Mucosa of descending colon (tissue), 1 donor: ENCODE measurements around the genes SPATA7 and ZC3H14.

DNA sequence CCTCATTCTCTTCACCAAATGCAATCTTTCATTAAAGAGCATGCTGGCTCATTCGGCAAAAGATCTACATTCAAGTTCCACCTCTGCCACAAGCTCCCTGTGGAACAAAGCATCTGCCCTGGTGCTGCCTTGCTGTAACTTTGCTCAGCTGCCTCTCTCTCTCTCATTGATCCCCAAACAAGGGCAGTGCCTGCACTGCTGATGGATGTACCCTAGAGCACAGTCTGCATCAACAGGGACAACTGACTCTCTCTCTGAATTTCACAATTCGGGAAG, 174.0 kb upstream of the DIO2 start:
- PRO-cap, result no peak

GRCh38 chr14:80831027-80831510, 110.5 kb downstream of the CEP128 start:
- PRO-cap, result no peak

GRCh38 chr14:81026368-81026719, 70.9 kb downstream of the TSHR start:
- PRO-cap, result no peak

- PRO-cap, result no peak
Observed at GRCh38 chr14:81166118-81166545, 54.6 kb downstream of the GTF2A1 start.

DNA sequence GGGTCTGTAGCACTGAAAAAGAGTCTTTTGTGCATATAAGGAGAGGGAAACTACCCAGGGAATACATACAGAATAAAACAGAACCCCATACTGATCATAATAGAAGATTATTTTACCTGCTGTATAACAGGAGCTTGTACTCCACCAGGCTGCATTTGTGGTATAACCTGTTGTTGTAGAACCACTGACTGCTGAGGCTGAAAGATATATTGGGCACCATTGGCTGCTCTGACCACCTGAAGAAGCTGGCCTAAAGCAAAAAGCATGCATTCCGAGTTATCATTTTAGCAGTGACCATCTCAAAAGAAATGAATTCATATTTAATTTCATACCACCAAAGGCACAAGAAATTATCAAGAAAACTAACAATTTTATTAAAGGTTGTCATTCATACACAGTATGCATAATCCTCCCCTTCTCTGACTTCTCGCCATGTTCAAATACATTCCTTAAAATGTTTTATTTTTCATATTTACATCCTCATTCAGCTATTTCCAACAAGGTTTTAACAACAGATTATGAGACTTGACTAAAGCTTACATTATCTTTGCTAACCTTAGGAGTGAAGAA, 24.7 kb downstream of the GTF2A1 start:
- PRO-cap, result no peak

DNA sequence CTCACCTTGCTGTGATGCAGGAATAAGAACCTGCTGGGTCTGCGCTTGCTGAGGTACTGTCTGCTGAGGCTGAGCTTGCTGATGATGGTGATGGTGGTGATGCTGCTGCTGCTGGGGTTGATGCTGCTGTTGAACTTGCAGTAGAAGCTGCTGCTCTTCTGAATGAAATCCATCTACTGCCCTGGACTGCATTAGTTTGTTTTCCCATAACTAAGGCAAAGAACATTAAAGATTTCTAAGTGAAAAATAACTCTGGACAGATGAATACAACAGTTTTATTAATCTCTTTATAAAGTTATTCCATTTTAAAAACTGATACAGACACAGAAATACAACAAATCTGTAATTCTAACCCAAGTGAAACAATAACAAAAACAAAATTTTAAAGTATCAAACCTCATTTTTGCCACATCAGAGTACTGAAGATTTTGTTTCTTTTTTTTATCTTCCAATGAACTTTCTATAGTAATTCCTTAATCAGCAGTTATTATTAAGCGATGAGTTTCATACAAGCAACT, 16.8 kb downstream of the GTF2A1 start:
- PRO-cap, result no peak

DNA sequence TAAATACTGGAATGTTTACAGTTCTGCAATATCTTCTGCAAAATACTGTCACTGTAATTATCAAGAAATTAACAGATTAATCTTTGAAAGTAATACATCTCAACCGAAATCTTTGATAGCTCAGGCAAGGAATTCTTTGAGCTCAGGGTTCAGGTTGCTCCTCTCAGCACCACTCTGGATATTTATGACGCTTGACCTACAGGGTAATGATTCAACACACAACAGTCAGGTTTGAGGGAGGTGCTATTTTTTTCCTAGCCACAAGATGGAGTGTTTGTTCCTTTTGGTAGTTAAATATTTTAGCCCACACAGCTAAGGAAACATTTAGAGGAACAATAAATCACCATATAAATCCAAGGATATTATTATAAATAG, 48.6 kb upstream of the GTF2A1 start:
- PRO-cap, result no peak

- PRO-cap, result no peak
Observed at GRCh38 chr14:83018107-83018415, 1484.4 kb upstream of the SEL1L start.

DNA sequence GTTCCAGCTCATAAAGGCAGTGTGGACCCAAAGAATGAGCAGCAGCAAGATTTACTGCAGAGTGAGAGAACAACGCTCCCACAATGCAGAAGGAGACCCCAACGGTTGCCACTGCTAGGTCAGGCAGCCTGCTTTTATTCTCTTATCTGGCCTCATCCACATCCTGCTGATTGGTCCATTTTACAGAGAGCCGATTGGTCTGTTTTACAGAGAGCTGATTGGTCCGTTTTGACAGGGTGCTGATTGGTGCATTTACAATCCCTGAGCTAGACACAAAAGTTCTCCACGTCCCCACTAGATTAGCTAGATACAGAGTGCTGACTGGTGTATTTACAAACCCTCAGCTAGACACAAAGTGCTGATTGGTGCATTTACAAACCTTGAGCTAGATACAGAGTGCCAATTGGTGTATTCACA, 1088.1 kb downstream of the GALC start:
- PRO-cap, result no peak

DNA sequence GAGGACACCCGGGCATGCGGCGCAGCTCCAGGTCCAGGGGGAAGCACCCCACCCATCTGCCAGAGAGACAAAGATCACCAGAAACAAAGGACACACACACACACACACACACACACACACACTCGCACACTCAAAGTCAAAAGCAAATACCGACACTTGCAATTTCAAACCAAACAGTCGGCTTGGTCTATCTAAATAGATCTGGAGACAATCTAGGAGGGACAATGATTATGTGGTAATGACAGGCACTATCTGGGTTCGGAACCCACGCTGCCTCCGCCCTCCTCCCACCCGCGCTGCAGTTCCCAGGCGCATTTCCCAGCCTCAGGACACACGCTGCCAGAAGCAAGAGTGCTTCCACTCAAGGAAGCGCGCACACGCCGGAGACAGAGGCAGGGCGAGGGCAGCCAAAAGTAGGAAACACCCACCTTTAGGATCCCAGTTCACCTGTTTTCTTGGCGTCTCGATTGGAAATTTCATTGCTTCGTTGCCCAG, 703 bp downstream of the KCNK10 start:
- PRO-cap, result no peak

DNA sequence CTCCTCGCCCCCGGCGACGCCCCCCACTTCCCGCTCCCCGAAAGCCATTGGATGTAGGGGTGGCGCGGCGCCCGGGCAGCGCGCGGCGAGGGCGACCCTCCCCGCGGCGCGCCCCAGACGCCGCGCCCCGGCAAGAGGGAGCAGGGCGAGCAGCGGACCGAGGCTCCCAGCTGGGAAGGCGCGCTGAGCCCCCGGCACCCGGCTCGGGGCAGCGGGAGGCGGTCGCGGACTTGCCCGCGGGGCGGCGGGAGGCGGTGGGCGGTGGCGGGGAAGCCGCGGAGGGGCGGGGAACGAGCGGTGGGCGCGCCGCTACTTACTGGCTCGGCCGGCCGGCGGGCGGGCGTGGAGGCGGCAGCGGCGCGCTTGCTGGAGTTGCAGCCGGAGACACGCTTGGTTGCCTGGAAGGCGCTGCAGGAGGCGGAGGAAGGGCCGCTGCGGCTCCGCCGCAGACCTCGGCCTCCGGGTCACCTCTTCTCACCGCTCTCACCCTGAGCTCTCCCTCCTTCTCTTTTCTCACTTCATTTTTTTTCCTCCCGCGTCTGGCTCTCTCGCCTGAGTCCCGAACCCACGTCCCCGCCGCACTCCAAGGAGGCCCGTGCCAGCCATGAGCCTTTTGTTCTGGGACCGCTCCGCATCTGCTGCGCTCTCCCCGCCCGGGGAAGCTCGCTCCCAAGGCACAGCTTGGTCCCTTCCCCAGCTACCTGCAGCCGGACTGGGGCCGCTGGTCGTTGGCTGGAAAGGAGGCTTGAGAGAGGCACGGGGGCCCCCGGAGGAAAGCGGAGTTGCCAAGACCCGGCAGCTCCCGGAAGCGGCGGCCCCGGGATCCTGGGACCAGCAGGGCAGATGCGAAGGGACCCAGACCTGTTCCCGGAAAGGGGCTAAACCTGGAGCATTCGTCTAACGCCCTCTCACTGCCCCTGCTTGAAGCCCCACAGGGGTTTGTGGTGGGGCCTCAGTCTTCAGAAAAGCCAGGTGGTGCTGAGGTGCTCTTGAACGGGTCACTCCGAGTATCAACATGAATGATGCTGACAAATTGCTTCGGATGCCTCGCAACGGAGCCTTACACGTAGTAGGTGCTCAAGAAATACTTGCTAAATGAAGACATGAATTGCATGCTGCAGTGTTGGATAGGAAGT, 629 bp upstream of the KCNK10 start:
- PRO-cap, result no peak

DNA sequence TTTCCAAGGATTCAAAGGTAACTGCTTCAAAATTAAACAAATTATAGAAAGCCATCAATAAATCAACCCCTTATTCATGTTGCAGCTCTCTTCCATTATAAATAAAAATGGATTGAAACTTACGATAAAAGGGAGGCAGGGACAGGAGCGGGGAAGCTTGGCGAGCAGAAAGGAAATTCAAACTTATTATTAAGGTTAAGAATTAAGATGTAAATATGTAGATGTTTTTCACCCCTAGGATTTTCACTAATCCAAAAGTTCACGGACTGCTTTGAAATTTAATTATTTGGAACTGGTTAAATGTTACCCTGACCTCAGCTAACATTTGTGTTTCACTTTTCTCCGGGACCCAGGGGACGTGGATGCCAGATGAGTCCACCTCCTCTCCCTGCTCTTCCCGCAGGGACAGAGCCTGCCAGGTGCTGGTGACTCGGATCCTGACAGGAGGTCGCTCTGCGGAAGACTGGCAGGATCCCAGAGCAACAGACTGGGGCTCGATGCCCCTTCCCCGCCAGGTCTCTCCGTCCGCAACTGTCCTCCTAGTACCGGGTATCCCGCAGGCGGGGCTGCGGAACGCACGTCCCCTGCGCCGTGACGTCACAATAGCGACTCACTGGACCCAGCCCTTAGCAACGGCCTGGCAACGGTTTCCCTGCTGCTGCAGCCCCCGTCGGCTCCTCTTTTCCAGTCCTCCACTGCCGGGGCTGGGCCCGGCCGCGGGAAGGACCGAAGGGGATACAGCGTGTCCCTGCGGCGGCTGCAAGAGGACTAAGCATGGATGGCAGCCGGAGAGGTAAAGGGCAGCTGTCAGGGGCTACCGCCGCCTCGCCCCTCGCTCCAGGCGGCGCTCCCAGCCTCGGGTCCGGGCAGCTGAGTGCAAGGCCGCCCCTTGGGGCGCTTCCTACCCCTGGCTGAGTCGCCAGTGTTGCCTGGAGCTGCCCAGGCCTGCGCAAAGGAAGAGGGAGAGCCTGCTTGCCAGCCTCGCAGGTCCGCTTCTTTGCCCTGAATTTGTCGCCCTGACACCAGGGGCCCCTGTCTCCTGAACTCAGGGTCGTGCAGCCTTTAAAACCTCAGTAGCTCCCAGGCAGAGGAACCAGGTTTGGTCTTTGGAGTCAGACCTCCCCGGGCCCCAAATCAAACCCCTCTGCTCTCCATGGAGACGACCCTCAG, at the start of gene SPATA7:
SPATA7 (plus strand) TSS at position 613 of the 1,170 bp plus-strand sequence.
- PRO-cap, result bidirectional peak, plus-strand start at position 644 of the sequence, minus-strand start at position 577 of the sequence

GRCh38 chr14:88562754-88563739, at the start of gene ZC3H14:
ZC3H14 (plus strand) TSS chr14:88563037.
- PRO-cap, result bidirectional peak, plus-strand start at chr14:88563094, minus-strand start at chr14:88562915; bidirectional peak, plus-strand start at chr14:88563578, minus-strand start at chr14:88563445

- PRO-cap, result no peak
Observed at GRCh38 chr14:88833743-88834730, 9.6 kb downstream of the TTC8 start.

DNA sequence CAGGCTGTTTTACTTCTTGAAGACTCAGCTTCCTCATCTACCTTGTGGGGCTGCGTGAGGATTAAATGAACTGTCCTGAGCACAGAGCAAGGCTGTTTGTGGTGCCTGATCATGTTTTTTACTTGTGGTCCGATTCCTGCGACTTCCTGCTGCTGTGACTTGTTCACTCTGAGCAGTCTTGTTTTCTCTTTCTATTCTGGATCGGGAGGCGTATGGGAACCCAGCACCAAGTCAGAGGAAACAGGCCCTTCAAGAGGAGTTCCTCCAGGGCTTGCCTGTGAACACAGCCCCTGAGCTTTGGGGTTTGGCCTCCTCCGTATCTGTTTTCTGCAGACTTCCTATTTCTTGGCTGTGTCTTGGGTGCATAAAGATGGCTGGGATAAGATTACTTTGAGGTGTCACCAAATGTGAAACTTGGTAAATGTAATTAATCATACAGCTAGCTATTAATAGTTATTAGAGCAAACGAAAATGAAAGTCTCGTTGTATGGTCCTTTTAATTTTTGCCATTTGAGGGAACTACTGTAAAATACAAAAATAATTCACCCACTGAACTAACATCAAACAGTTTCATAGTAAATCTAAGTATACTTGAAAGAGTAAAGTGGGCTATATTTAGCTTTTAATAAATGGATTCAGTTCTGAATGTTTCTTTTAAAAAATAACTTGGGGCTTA, 251.6 kb downstream of the FOXN3 start:
- PRO-cap, result no peak

DNA sequence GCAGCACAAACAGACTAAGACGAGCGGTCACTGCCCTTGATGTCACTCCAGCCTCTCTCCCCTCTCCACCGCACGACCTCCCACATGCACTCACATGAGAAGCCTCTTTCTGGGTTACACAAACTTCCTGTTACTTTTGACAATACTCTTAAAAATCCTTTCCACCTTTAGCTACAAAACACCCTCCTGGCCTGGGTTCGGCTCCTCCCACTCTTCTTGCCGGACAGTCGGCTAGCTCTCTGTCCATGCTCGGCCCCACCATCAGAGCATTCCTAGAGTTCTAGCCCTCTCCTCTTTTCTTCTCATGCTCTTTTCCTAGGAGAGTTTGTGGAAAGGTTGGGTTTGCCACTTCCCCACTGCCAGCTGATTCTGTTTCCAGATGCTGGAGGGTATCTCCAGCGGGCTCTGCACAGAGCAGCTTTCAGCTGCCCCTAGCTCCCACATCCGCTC, 124.2 kb downstream of the FOXN3 start:
- PRO-cap, result no peak

DNA sequence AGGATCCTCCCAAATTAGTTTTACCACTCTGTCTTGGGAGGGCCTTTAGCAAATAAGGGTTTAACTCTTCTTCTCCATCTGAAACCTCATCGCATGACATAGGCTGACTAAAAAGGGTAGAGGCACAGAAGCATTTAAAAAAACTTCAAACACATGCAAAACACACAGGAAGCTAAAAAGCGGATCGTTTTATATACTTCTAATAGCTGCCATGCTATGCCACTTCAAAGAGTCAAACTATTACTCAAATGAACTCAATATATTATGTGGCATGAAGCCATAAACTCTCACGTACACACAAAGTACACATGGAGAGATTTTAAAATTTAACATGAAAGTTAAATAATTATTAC, 51.5 kb downstream of the FOXN3 start:
- PRO-cap, result no peak

GRCh38 chr14:89383509-89384550, 33.2 kb downstream of the FOXN3 start:
- PRO-cap, result no peak

DNA sequence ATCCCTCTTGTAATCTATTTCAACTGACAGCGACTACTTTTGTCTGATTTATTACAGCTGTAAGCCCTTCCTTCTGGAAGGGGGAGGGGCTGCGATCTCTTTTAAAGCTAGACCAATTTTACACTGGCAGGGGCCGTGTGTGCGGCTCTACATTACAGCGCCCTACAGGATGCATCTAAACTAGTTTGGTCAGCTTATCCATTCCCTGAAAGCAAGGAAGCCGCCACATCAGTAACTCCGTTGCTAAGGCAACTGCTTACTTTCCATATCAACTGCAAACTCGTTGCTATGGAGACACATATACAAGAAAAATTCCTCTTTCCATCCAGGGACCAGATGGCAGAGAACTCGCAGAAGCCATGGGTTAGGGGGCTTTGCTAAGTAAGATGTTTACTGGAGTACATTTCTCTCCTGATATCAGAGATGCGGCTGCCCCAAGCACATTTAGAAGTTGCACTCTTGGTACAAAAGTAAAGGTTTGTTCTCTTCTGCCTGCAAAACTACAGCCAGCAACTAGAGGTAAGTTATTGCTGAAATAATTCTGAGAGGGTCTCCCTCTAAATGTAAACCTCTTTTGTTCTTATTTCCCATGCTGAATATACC, 17.3 kb downstream of the FOXN3 start:
- PRO-cap, result no peak

- PRO-cap, result no peak
Observed at GRCh38 chr14:89409250-89409883, 7.7 kb downstream of the FOXN3 start.